Pulmonary artery (tissue), 1 donor: ENCODE data around the genes ZSCAN25 and LAMTOR4.

DNA sequence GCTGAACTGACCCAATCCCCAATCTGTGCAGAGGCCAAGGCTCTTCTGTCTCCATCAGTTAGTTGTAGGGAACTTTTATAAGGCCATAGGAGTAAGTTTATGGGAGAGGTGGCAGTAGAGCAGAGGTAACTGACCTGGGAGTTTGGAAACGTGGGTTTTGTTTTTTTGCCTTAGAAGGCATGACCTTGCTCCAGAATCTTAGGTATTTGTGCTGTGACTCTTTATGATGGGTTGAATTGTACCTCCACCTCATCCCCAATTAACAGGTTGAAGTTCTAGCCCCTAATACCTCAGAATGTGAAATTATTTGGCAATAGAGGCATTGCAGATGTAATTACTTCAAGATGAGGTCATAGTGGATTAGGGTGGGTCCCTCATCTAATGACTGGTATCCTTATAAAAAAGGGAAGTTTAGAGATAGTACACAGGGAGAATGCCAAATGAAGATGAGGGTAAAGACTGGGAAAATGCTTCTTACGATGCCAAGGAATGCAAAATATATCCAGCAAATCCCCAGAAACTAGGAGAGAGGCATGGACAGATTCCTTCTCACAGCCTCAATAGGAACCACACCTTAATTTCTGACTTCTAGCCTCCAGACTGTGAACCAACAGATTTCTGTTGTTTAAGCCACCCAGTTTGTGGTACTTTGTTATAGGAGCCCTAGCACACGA, 3.0 kb upstream of the FAM200A start:
- PRO-cap = no peak

- PRO-cap = no peak
These were observed 3.7 kb downstream of the ZNF655 start for GRCh38 chr7:99562104-99562635.

- PRO-cap = no peak
These were observed 4.4 kb downstream of the ZNF655 start for GRCh38 chr7:99562636-99563351.

GRCh38 chr7:99616256-99617129, at the start of gene ZSCAN25:
ZSCAN25 (plus strand) TSS chr7:99616946.
- PRO-cap = unidirectional peak, plus-strand start at chr7:99617004

DNA sequence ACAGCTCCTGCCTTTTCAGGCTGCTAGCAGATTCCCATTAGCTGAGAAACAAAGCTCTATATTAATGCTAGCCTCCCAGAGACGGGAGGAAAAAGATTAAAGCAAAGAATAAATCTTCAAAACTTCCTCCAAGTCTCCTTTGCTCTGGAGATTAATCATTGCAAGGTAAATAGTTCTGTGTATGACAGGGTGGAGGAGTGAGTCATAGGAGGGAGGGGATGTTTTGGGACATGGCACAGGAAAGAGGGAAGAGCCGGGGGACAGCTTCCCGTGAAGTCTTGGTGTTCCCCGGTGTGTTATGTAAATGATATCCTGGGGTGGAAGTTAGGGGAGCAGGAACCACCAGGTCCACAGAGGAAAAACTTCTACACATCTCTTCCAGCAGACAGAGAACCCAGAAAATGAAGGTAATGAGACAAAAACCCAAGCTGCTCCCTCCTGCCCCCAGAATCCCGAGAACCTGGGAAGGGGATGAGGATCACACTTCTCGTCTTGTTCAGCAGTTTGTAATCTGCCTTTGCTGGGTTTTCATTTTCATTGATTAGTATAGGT, 19.4 kb upstream of the CYP3A5 start:
- PRO-cap = no peak

- PRO-cap = no peak
These were observed 11.0 kb upstream of the CYP3A4 start for GRCh38 chr7:99794541-99795822.

DNA sequence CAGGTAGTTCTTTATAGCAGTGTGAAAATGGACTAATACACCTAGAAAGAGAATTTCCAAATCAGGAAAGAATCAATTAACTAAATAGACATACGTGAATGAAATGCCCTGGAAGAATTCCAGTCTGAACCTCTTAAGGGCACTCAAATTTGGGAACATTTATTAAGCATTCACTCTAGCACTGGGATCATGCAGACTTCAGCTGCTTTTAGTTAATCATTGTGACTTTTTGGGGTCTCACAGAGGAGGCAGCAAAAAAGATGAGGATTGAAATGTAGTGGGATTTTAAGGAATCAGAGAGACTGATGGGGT, 5.0 kb downstream of the CYP3A43 start:
- PRO-cap = no peak

- PRO-cap = no peak
These were observed 19.6 kb downstream of the TRIM4 start for GRCh38 chr7:99899611-99900157.

DNA sequence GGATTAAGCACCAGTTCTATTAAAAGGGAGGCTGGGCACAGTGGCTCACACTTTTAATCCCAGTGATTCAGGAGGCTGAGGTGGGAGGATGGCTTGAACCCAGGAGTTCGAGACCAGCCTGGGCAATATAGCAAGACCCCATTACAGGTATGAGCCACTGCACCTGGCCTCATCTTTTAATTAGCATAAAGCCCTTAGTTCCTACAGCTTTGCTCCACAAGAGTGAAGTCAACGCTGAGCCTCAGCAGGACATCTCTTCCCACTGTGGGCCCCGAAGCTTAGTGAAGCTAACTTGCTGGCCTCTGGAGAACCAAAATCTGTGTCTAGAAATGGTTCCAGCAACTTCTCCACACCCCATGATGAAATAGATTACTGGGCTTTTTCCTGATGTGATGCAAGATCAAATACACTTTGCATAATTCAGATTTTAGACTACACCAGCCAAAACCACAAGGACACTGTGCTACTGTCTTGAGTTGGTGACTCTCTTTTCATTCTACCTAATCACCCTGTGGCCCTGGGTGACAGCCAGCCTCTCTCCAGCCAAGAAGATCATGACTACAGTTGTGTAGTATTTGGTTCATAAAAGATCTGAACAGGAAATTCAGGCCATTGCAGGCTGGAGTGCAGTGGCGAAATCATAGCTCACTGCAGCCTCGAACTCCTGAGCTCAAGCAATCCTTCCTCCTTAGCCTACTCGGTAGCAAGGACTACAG, 22.3 kb downstream of the AZGP1 start:
- PRO-cap = no peak

GRCh38 chr7:99980343-99980891, 4.6 kb upstream of the AZGP1 start:
- PRO-cap = no peak

DNA sequence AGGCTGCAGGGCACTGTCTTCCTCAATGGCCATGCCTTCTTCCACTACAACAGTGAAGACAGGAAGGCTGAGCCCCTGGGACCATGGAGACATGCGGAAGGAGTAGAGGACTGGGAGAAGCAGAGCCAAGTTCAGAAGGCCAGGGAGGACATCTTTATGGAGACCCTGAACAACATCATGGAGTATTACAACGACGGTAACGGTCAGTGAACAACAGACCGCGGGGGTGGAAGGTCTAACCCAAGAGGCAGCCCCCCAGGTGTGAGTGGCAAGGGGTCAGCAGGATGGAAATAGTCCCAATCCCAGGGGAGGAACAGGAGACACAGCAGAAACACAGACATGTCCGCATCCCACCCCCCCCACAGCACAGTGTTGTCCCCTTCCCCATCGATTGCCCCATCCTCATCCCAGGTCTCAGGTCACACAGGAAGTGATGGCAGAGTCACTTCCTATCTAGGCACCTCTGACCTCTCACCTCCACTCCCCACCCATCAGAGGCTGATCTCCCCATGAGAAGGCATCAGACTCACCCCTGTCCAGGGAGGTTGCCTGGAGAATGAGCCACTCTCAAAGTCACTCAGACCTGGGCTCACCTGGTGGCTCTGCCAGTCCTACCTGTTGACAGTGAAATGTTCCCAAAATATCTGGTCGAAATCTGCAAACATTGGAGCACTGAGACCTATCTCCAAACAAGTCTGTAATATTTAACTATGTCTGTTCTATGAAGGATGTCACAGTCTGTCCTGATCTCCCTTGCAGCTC, 7.6 kb upstream of the AZGP1 start:
- PRO-cap = no peak

DNA sequence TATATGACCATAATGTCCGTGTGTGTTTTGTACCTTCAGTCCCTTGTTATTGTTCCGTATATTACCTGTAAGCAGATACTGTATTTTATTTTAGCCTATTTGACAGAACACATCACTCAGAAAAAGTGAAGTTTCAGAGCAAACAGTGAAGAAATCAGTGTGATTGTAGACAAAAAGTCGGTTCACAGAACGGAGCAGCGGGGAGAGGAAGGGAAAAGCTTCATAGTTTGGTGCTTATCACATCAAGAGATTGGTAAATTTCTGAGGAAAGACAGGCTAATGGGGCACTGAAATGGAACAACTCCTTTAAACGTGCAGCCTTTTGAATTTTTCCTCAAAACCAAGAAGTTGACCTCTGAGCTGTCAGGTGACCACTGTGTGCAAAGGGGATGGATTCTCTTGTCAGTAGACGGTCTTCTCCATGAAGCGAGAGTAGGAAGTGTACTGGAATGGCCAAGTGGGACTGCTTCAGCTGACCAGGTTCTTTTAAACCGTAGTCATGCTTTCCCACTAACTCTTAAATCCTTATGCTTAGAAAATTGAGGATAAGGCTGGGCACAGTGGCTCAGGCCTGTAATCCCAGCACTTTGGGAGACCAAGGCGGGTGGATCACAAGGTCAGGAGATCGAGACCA, 11.3 kb upstream of the ZSCAN21 start:
- PRO-cap = no peak

- PRO-cap = no peak
These were observed 9.2 kb upstream of the ZSCAN21 start for GRCh38 chr7:100040269-100040867.

GRCh38 chr7:100148819-100149710, at the start of gene LAMTOR4:
LAMTOR4 (plus strand) TSS chr7:100148918.
- PRO-cap = bidirectional peak, plus-strand start at chr7:100148963, minus-strand start at chr7:100148722

DNA sequence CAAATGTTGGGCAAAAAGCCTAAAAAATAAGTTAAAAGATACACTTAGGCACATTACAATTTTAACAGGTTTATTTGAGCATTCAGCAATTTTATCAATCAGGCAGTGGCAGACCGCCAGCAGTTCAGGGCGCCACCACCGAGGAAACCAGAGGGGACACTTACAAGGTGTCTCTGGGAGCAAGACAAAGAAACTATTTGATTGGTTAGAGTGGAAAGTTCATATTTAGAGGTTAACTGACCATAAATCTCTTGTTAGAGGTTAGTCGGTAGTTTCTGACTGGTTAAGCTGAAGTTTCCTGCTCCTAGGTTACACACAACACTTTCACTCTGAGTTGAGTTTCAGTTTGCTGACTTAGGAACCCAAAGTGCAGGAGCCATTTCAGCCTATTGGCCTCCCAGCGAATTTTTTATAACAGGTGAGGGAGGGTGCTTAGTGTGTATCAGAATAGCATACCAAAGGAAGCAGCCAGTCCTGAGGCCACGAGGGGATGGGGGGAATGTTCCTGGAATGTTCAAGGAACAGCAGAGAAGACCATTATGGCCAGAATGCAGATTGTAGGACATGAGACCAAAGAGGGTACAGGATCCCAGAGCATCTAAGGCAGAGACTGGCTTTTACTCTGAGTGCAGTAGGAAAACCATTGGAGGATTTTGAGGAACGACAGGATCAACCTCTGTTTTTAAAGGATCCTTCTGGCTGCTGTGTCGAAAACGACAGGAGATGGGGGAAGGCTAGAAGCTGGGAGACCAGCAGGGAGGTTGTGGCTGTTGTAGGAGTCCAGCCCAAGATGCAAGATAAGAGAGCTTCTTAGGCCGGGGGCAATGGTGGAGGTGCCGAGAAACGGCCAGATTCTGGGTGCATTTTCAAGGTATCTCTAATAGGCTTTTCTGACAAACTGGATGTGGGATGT, 10.6 kb upstream of the PVRIG start:
- PRO-cap = no peak

DNA sequence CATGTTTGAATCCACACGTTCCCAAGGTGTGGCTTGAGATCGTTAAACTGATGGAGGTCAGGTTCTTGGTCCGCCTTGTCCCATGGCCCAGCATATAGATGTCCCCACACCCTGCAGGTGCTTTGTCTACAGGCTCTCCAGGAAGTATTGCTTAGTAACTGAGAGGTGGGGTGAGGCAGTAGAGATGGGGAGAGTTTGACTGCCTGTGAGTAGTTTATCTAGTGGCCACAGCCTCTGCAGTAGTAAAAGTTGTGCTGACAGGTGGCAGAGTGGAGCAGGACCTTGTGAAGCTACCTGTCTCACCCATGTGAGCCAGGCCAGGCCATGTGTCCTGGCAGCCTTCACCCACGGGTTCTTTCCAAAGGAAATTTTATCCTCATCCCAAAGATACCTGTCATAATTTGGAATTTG, 5.4 kb upstream of the PVRIG start:
- PRO-cap = no peak

GRCh38 chr7:100335551-100336629, 22.0 kb upstream of the PILRB start:
- PRO-cap = bidirectional peak, plus-strand start at chr7:100336117, minus-strand start at chr7:100335932; unidirectional peak, minus-strand start at chr7:100336325

GRCh38 chr7:100370097-100371045, 2.9 kb upstream of the PILRA start:
- PRO-cap = no peak

- PRO-cap = no peak
These were observed 9.2 kb downstream of the PILRA start for GRCh38 chr7:100382441-100382843.

- PRO-cap = no peak
These were observed 2.4 kb downstream of the PPP1R35 start for GRCh38 chr7:100433884-100434347.